ENCODE results near the genes ATP5MJ and INF2.

DNA sequence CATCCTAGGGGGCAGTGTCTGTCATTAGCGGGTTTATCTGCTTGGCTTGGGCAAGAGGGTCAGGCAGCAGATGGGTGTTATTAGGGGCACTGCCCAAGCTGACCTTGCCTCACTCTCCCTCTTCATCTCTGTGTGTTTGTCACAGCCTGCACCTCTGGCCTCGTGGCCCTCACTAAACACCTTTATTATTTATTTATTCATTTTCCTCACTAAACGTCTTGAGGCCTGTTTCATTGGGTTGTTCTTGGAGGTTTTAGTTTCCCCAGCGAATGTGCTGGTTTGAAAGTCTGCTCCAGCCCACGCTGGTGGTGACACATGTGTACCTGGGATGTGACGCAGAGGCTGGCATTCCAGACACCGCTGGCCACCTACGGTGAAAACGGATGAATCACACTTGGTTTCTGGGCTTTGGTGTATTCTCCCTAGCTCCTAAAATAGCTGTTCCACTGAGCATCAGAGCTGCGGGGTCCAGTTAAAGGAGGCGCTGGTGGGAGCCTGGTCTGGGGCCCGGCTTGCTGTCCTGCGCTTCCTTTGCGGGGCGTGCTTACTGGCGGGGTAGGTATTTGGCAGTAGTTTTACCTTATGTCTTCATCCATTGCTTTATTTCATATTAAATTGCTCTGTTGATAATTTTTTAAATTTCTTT lies 6.1 kb downstream of the ZFYVE21 start:
- PRO-cap = no peak

GRCh38 chr14:103752815-103753431 lies 37.3 kb downstream of the ZFYVE21 start:
- PRO-cap = no peak

- PRO-cap = no peak
Observed at GRCh38 chr14:103753964-103754323, 38.3 kb downstream of the ZFYVE21 start.

GRCh38 chr14:103891136-103892111 lies 29.9 kb downstream of the ATP5MJ start:
- PRO-cap = no peak

- PRO-cap = unidirectional peak, minus-strand start at chr14:103921529
Observed at GRCh38 chr14:103920772-103921907, at the start of gene ATP5MJ. ATP5MJ (minus strand) TSS chr14:103921529.

DNA sequence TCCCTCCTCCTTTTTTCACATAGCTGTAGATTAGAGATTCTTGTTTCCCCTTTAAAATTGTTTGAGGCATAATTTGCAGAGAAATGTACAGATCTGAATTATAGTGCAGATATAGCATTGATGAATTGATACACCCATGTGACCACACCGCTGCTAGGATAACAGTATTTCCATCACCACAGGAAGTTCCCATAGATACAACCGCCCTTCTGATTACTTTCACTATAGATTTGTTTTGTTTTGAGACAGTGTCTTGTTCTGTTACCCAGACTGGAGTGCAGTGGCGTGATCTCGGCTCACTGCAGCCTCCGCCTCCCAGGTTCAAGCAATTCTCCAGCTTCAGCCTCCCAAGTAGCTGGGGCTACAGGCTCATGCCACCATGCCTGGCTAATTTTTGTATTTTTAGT lies 8.8 kb upstream of the ASPG start:
- PRO-cap = no peak

DNA sequence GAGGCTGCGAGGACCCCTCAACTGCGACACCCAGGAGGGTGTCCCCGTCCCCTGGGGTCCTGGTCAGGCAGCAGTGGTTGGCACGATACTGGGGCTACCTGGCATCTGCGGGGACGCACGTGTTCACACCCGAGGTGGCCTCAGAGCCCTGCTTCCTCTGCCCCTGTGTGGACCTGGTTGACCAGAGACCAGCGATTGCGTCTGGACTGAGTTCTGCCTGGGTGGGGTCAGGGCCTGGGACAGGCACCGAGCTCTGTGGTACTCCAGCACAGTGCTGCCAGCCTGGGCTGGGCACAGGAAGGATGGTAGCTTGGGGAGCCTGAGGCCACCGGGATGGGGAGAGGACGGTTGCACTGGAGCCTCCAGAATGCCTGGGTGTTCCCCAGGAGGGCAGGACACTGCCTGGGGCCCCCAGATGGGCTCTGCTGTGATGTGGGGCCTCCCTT lies 768 bp downstream of the ASPG start:
- PRO-cap = bidirectional peak, plus-strand start at position 269 of the sequence, minus-strand start at position 179 of the sequence

DNA sequence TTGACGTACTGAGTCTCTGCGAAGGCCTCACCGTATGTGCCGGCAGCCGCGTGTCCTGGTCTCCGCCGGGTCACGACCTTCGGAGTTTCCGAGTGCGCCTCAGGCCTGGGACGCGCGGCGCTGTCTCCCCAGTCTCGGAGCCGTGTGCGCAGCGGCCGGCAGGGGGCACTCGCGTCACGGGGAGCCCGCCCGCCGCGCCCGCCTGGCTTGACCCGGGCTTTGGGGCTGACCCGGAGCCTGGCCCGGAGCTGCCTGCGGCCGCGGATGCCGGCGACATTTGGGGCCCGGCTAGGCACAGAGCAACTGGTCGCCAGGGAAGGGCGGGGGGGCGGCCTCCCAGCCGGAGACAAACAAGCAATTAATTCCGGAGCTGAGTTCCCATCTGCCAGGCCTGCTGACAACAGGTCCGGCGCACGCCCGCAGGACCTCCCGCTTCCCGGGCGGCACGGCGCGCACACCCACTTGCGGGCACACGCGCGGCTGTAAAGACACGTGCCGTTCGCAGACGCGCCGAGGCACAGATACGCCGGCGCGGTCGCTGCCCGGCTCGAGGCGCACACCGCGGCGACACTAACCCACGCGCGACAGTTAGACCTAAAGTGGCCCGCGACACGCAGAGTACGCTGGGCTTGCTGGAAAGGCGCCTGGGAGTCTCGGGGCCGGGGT lies 755 bp upstream of the KIF26A start:
- PRO-cap = no peak

- PRO-cap = no peak
Observed at GRCh38 chr14:104138954-104139498, 639 bp downstream of the KIF26A start.

- PRO-cap = no peak
Observed at GRCh38 chr14:104225092-104225434, 86.7 kb downstream of the KIF26A start.

- PRO-cap = no peak
Observed at GRCh38 chr14:104296392-104297281, 158.2 kb downstream of the KIF26A start.

DNA sequence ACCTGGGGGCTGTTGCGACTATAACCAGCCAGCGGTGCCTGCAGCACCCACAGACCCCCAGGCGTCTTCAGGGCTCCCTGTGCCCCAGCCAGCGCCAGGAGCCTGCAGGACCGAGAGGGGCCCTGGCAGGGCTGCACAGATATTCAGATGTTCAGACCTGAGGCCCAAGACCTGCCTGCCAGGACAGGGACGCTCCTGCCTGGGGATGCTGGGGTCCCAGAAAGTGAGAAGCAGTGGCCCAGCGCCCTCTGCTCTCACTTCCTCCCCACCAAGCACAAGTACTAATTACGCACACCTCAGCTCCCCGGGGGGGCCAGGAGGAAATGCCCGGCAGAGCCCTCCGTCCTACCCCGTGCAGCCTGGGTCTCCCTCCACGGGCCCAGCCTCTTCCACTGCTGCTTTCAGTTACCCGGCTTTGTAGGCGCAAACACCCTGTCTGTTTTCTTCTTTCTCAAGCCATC lies 28.8 kb upstream of the INF2 start:
- PRO-cap = no peak

DNA sequence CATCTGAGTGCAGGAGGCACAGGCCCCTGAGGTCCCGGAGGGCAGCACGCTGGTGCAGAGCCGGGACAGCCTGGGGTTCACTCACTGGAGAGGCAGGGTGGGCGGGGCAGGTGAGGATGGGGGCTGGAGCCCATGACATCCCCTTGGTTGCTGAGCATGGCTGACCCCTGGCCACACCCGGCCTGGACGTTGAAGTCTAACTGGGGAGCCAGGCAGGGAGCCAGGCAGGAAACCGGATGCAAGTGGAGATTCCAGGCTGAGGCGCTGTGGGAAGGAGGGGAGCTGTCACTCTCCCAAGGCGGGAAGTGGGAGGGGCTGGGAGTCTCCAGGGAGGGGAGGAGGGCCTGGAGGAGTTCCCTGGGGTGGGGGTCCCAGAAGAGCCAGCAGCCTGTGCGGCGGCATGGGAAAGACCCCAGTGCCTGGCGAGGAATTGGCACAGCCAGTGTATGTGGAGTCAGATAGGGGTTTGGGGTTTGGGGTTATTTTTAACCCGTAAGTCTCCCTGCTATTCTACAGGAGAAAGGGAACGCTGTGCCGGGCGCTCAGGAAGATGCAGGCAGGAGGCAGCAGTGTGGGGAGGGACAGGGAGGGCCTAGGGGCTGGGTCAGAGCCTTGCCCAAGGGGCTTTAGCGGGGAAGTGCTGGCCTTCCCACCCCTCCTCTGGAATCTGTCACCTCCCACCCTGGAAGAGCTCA lies 7.6 kb upstream of the INF2 start:
- PRO-cap = no peak

- PRO-cap = no peak
Observed at GRCh38 chr14:104686846-104687495, 2.4 kb upstream of the INF2 start.

DNA sequence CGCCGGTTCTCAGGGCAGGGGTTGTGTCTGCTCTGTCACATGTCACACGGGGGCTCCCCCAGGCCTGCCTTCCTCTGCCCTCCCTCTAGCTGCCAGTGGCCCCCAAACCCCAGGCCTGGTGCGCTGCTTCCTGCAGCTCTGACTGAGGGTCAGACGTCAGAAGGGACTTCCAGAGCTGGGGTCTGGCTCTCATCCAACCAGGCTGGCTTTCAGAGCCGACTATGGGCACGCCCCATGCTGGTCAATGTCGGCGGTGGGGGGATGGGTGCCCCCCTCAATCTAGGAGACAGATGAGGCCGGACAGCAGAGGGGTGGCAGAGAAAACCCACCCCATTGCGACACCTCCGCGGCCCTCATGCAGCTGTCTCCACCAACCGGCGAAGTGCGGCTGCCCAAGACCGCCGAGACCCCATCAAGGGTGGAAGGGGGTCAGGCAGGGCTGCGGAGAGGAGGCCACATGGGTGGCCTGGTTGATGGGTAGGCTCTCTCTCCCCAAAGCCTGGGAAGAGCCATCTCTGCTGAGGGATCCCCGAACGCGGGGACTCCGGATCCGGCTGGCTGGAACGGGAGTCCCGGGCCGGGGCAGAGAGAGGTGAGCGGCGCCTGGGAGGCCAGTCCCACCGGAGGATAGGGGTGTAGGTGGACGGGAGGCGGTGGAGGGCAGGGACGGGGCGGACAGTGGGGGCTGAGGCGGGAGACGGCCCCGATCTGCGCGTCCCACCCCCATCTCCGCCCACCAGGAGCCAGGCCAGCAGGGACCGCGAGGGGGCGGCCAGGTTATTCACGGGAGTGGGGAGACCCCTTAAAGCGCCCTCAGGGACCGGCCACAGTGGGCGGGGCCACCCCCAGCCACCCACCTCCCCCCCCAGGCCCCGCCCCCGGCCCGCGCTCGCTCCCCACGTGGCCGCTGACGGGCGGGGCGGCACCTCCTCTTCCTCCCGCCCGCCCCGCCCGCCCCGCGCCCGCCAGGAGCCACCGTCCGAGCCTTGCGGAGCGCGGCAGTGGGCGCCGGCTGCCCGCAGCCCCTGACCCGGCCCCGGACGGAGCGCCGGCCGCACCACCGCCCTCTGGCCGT lies at the start of gene INF2:
TSS of gene INF2 (plus strand) at position 965 of the 1,075 bp plus-strand sequence.
- PRO-cap = bidirectional peak, plus-strand start at position 968 of the sequence, minus-strand start at position 791 of the sequence

DNA sequence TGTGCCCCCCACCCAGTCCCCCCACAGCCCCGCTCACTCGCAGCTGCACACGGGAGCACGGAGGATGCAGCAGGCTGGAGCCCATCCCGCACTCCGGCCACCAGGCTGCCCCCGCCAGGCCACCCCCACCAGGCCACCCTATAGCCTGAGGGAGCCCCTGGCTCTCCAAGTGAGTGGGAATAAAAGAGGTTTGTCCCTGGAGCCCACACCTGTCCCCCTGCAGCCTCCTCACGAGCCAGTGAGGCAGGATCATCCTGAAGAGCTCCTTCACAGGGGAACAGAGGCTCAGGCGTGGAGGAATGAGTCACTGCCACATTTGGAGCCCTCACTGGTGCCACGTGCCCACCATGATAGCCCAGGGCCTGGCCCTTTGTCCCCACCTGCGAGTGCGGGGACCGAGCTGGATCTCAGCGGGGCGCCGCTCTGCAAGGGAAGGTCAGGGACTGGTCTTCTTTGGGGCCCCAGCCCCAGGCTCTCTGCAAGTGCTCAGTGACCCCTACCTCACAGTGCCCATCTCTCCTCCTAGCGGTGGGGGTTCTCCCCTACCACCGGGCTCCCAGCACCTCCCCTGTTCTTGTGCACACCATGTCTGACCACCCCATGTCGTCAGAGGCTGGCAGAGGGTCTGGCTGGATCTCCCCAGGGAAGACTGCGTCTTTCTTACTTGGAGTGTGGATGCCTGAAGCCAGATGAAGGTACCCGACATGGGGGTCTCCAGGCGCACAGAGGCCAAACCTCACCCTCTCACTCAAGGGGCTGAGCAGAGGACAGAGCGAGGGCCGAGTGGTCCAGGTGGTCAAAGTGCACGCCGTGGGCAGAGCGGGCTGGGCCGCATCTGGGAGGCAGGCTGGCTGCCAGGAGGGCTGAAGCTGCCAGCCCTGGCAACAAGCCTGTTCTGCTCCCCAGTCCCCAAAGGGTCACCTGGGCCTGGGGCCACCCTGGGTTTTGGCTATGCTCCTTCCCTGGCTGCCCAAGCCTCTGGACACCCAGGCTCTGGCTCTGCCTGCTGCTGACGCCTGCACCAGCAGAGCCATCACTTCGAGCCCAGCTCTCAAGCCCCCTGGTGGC lies 2.3 kb downstream of the ADSS1 start:
- PRO-cap = bidirectional peak, plus-strand start outside the sequence, minus-strand start at position 807 of the sequence

GRCh38 chr14:104745728-104746202 lies 7.2 kb upstream of the SIVA1 start:
- PRO-cap = no peak

- PRO-cap = no peak
Observed at GRCh38 chr14:104775102-104775519, 20.4 kb downstream of the AKT1 start.

DNA sequence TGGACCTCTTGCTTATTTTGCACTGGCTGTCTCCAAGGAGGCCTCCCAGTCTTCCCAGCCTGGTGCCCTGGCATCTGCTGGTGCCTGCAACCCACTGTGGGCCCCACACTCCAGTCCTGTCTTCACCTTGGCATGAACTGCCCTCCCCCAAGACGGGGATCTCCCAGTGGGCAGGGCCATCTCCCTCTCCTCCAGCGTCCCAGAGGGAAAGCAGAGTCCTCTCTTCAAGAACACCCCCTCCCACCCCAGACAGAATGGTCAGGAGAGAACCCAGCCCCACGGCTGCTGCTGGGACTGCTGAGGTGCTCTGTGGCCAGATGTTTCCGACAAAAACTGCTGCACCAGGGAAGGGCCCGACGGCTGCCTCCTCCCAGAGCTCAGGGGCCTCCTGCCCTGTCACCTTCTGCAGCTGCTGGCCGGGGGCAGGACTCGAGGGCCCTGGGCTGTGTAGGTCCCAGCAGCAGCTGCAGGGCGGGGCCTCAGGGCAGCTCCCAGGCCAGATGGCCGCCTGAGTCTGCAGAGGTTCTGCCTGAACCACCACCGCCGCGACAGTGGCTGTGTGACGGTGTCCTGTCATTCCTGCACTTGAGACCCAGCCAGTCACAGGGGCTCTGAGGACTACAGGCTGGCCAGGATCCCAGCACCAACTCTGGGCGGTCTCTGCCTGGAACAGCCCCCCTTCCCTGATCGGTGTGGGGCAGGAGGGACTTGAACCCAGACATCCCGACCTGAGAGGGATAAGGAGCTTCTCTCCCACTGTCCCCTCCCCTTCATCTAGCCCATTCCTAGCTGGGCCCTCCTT lies 2.0 kb upstream of the AKT1 start:
- PRO-cap = no peak

DNA sequence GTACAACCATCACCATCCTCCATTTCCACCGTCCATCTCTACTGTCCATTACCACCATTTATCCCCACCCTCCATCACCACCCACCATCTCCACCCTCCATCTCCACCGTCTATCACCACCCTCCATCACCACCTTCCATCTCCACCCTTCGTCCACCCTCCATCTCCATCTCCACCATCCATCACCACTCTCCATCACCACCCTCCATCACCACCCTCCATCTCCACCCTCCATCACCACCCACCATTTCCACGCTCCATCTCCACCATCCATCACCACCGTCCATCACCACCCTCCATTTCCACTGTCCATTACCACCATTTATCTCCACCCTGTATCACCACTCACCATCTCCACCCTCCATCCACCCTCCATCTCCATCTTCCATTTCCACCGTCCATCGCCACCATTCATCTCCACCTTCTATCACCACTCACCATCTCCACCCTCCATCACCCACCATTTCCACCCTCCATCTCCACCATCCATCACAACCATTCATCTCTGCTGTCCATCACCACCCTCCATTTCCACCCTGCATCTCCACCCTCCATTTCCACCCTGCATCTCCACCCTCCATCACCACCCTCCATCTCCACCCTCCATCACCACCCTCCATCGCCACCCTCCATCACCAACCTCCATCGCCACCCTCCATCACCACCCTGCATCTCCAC lies 6.2 kb upstream of the CEP170B start:
- PRO-cap = no peak